Sciatic nerve (tissue), 1 donor: ENCODE measurements around the gene MAML2.

GRCh38 chr11:95631633-95632021, 158.0 kb downstream of the FAM76B start:
- PRO-cap, result no peak

GRCh38 chr11:95689082-95689327, 100.6 kb downstream of the FAM76B start:
- PRO-cap, result no peak

DNA sequence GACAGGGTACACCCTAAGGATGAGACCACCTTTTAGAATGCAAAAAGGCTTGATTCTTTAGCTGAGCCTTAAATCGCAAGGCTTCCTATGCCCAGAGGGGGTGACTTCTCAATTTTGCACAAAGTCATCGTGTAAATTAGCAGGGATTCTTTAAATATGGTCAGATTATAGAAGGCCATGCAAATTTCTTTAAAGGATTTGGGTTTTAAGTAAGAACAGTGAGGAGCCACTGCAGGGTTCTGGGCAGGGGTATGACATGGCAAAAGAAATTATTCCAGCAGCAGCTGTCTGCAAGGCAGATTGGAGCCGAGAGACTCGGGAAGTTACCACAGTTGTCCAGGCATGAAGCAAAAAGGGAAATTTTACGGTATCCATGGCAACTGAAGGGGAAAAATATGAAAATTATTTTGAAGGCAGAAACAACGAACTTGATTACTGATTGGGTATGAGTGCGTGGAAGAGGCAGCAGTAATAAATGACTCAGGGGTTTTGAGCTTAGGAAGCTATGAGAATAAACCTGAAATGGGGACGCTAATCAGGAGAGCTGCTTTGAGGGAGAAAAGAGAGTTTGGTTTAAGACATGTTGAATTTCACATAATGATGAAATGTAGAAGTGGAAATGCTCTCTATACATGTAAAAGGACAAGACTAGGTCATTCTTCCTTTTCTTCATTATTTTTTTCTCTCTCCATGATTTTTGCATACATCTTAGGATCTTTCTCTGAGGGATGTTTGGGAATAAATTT, 91.6 kb downstream of the FAM76B start:
- PRO-cap, result no peak

DNA sequence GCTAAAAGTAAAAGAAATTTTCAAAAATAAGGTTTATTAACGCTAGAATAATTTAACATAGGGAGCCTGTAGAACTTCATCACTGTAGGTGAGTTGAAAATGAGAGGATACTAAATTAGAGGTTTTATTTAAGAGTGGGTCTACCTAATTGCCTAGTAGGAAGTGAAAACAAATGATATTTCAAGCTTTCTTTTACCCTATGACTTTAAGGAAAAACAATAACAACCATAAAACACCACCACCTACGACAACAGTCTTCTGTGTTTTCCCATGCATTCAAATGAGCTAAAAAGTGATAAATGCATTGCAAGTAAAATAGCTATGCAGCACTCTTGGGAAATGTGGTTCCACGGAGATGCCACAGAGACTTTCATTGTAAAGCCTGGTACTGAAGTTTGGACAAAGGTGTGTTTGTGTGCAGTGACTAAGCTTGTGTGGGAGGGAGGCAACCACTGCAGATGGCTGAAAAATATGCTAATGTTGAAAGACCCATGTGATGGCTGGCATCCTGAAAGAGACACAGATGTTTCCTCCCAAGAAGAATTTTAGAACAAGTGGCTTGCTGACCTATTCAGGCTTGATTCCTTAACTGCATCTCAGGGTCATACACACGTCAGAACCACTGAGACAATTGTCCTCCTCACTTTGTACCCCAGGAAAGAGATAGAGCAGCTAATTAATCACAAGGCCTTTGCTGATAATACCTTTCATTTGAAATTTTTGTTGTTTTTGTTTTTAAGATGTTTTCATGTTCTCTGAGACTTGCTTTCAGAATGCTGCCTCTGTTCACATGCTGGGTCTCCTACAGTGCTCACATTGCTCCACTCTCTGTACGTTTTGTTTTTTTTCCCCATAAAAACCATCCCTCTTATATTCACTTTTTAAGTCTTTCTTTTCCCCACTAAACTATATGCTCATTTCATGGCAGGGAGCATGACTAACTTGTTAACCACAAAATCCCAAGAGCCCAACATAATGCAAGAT, 73.8 kb downstream of the FAM76B start:
- PRO-cap, result no peak

DNA sequence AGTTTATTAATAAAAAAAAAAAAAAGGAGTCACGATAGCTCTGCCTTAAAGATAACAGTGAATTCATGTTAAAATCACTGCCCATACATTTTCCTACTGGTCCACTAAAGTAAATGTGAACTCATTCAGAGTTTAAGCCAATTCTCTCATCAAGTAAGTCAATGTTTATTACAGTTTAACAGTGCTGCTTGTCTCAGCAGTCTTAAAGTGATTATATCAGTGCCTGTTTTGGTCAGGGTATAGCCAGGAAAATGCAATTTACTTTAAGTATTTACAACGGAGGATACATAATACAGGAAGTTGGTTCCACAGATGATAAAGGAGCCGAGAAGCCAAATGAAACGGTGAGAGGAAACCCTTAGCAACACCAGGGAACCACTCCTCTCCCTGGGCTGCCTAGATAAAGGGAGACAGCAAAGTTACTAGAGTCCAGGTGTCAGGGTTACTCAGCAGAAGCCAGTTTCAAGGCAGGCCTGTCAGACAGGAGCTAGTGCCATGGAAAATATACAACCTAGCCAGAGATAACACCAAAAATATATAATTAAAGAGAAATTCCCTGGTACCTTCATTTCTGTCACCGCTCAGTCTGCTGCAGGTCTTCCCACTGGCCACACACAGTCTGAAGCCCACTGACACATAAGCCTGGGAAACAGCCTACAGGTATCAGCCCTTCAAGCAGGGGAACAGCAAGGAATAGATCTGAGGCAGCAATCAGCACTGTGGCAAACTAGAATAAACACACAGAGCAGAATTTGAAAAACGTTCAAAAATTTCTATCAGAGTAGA, 55.5 kb downstream of the FAM76B start:
- PRO-cap, result no peak

DNA sequence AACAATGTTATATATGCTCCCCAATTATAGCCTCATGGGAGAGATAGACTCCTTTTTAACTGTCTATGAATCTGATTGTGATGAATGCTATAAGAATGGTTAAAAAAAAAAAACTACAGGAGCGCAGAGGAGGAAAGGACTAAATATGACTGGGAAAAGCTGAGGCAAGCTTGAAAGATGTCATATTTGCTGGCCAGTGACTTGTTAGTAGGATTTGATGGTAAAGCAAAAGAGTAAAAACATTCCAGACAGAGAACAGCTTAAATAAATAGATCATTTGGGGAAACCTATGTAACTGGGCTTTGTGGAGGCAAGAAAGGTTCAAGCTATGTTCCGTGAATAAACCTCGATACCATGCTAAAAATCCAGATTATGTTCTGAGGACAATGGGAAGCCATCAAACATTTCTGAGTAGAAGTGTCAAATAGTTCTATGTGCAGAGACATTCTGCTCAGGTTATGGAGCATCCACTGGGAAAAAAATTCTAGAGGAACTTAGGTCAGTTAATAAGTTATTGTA, 24.3 kb downstream of the MTMR2 start:
- PRO-cap, result no peak

DNA sequence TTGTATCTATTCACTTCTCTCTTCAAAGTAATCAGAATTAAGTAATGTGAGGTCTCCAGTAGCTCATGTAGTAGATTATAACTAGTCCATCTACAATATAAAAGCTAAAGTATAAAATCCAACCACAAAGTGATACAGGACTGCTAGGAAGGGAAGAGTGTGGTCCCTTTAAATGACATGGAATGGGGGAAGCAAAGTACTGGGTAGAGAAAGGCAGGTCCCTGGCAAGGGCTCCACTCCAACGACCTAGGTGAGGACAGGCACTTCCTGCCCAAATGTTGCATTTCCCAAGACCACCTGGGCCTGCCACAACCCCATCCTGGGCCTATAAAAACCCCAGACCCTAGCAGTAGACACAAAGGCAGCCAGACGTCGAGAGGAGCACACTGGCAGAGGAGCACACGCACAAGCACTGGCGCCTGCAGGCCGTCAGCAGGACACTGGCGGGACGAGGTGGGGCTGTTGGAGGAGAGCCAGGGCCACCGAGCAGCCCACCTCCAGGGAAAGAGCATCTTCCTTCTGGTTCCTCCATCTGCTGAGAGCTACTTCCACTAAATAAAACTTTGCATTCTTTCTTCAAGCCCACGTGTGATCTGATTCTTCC, 89.5 kb upstream of the MTMR2 start:
- PRO-cap, result no peak

DNA sequence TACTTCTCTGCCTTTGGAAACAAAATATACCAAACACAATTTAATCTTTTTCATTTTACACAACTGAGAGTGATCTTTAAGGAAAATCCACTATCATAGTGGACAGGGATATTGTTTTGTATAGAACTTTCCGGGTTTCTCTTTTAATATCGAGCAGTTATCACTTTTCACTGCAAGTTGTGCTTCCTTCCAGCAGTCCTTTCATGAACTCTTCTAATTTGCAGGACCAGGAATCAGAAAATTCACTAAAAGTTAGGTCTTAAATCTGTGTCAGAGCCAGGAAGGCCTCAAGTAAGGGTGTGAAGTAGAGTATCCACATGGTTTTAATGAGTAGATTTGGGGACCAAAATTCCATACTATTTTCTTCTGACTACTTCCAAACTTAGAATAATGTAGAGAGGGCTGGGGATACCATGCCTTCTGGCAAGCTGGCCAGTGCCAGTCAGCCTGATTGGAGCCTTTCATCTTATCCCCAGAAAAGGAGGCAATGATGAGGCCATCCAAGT, 133.9 kb upstream of the MTMR2 start:
- PRO-cap, result no peak

- PRO-cap, result no peak
These were observed 124.8 kb downstream of the MAML2 start for GRCh38 chr11:96218114-96218589.

DNA sequence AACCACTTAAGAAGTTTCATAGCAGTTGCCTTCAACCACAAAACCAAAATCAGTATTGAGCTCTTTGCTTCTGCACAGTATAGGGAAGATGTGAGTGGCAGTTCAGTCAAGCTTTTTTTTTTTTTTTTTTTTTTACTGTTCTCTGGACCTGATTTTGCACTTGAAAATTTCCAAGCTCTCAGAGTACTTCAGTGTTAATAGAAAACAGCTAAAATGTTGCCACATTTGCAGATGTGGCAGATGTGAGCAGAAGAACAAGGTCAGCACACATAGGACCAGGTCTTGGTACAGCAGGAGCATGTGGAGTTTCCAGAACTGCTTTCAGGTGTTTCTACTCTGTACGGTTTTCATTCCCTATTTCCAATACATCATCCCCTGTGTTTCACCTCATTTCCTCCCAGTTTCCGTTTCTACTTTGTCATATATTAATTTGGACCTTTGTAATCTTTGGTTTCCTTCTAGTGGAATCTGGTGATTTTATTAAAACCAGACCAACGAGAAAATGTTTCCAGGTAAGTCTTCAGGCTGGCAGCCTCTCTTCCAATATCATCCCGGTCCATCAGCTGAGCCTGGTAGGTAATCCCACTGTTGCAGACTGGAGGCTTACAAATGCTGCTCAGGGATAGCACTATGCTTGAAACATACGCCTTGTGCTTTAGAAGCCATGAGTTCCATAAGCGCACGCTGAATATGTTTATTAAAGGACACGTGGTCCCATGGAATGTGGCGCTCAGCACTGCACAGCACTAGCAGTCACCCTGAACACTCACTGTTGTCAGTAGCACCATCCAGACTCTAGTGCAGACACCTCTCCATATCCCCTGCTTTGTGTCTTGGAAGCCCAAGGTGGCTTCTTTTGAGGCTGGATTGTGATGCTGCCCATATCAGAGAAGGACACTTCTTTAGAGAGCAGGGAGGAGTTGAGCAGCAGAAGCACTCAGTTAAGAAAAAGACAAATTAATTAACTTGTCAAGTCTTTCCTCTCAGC, 121.1 kb downstream of the MAML2 start:
- PRO-cap, result no peak

DNA sequence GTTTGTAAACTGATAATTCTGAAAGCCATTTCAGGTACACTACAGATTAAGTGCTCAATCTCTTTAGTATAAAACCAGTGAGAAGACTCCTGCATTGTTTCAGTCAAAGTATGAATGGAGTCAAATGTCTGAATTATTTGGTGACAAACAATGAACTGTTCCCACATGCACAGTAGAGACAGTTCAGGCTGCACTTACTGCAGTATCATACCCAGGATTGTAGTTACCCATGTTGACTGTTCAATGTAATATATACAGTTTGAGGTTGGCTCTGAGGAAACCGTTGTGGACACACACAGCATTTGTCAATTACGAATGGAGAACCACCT, 96.5 kb downstream of the MAML2 start:
- PRO-cap, result no peak

DNA sequence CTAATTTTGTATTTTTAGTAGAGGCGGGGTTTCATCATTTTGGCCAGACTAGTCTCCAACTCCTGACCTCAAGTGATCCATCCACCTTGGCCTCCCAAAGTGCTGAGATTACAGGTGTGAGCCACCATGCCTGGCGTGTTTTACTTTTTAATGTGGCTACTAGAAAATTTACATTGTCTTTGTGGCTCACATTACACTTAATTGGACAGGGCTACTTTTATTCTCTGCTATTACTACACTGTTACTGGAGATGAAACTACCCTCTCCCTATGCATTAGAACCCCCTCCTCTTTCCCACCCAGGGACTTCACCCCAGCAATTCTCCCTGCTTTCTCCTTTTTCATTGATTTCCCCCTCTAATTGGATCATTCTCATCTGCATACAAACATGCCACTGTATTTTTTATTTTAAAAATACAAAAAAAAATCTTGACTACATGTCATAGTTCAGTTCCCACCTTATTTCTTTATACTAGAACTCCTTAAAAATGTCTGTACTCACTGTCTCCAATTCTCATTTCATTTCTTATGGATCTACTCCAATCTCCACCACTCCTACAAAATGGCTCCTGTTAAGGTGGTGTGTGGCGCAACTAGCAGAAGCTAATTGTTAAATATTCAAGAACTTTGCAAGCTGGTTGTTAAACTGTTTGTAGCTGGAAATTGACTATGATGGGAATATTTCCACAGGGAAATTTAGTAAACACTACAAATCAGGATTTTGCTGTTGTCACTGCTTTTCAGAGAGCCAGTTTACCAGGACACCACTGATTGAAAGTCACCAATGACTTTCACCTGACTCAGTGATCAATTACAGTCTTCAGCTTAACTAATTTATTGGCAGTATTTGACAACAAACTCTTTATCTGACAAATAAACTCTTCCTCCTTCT, 94.5 kb downstream of the MAML2 start:
- PRO-cap, result no peak

DNA sequence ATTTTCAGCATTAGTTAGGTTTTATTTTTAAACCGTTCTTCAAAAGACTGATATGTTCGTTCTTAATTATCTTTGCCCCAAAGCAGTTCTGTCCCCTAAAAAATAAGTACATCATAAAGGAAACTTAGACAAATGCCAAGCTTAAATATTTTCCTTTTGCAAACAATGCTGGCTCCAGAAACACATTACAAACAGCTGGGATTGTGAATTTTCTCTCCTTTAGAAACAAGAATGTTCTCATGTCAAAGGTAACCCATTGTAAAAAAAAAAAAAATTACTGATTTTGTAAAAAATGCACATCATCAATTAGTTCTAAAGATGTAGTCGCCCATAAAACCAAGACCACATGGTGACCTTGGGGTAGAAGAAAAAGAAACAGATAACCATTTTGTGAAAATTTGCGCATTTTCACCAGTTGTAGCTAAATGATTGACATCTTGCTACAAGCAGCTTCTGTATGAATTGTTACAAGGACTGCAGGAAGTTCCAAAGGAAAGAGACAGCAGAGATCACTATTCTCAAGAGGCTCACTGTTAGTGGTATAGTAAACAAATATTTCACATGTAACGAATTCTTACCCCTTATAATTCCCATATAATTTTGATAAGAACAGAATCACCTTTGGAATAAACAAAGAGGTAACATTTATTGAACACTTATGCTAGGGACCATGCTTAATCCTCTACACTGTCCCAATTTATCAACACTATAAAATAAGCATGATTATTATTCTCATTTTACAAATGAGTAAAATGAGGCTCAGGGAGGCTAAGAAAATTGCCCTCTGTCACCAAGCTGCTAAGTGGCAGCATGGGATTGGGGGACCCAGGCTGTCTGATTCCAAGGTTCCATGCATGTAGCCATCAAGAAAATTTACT, 48.7 kb downstream of the MAML2 start:
- PRO-cap, result no peak

GRCh38 chr11:96306344-96306874, 36.6 kb downstream of the MAML2 start:
- PRO-cap, result no peak

GRCh38 chr11:96308883-96309407, 34.0 kb downstream of the MAML2 start:
- PRO-cap, result no peak

- PRO-cap, result bidirectional peak, plus-strand start at chr11:96342981, minus-strand start at chr11:96343017; unidirectional peak, minus-strand start at chr11:96343236
These were observed at the start of gene MAML2 for GRCh38 chr11:96342446-96343716. MAML2 (minus strand) TSS chr11:96343195.

GRCh38 chr11:96383890-96384600, 5.7 kb downstream of the CCDC82 start:
- PRO-cap, result no peak

- PRO-cap, result no peak
These were observed 21.6 kb downstream of the JRKL start for GRCh38 chr11:96411267-96411876.

DNA sequence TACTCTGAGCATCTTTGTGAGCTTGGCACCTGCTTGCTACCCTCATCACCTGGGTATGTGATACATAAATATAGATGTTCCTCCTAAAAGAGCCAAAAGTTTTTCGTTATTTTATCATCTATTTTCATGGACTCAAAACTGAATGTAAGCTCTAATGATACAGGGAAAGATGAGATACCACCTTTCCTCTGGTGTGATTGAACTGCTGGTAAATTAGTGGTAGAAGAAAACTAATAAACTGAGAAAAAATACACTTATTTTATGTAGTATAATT, 517.0 kb downstream of the JRKL start:
- PRO-cap, result no peak

GRCh38 chr11:100776039-100776815, 89.1 kb downstream of the ARHGAP42 start:
- PRO-cap, result no peak